MCF 10A (cell line): ENCODE data around the gene RBMX.

- PRO-cap: no peak
- RRBS: no CpG with 5 or more reads among the region's 17 CpGs
Observed at GRCh38 chrX:135986076-135986669, 938 bp downstream of the SLC9A6 start.

- PRO-cap: no peak
- RRBS: no CpG with 5 or more reads among the region's 9 CpGs
Observed at GRCh38 chrX:136028893-136029645, 43.8 kb downstream of the SLC9A6 start.

DNA sequence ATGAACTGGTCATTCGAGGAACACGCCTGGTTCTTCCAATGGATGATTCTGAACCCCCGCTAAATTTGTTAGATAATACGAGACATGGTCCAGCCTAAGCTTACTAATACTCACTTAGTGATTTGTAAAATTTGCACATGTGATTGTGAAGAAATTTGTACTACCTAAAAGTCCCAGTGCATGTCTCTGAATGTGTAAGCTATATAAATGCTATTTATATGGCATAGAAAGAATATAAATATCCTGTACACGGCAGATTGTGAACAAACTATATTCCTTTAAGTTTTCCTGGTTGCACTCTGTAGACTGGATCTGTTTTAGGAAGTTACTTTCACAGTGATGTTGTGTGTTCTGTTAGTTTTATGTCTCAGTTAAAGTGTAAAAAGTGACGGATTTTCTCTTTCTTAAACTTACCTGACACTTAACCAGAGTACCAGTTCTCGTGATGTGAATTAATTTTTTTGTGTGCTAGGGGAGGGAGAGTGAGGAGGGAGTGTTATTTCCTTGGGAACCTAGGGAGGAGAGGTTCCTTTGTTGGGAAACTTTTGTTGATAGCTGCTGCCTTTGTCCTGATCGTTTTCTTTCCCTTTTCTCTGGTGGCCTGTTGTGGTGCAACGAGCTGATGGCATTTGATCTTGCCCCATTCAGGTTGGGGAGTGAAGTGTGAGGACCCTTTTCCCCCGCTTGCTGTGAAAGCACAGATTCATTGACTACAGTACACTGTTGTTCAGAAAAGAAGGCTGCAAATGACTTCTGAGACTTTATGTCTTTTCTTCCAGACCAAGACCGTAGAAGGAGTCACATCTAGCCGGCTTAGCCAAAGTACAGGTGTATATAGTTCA lies 59.6 kb downstream of the SLC9A6 start:
- PRO-cap: no peak
- RRBS: no CpG with 5 or more reads among the region's 12 CpGs

DNA sequence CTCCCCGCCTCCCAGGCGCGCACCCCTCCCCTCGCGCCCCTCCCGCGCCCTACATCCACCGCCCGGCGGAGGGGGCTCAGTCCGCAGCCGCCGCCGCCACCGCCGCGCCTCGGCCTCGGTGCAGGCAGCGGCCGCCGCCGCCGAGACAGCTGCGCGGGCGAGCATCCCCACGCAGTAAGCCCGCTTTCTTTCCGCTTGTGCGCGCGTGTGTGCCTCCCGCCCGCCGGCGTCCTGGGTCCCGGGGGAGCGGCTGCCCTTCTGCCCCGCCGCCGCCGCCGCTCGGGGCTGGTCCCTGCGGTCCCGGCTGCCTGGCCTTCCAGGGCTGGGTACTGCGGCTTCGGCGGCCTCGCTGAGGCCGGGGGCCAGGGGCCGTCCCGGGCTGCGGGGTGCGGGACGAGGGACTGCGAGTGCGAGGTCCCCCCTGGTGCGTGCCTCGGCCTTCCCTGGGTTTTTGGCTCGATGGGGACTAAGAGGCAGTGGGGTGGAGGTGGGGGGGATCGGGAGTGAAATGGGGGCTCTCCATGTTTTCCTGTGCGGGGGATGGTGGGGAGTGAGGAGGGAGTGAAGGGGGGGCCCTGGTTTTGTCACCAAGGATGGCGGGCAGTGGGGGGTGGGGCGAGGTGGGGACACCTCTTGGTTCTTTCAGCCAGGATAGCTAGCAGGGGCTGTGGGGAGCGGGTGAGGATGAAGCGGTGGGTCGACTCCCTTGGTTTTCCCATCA lies 49.2 kb upstream of the FHL1 start:
- PRO-cap: bidirectional peak, plus-strand start at position 79 of the sequence, minus-strand start outside the sequence
- RRBS: 14% methylated on average over 21 of the region's 69 CpGs

DNA sequence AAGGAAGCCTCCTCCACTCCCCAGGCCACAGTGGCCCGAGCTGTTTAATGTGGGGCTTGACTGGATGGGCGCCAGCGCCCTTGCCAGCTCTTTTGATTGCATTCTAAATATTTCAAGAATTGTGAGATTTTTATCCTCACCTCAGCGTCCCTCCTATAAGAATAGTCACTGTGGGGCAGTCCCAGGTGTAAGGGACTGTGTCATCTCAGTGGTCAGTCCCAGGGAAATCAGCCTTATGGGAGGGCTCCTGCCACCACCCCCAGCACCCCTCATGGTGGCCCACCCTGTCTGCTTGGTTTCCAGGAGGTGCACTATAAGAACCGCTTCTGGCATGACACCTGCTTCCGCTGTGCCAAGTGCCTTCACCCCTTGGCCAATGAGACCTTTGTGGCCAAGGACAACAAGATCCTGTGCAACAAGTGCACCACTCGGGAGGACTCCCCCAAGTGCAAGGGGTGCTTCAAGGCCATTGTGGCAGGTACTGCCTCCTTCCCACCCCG lies 9.9 kb downstream of the FHL1 start:
- PRO-cap: no peak
- RRBS: no CpG with 5 or more reads among the region's 8 CpGs

DNA sequence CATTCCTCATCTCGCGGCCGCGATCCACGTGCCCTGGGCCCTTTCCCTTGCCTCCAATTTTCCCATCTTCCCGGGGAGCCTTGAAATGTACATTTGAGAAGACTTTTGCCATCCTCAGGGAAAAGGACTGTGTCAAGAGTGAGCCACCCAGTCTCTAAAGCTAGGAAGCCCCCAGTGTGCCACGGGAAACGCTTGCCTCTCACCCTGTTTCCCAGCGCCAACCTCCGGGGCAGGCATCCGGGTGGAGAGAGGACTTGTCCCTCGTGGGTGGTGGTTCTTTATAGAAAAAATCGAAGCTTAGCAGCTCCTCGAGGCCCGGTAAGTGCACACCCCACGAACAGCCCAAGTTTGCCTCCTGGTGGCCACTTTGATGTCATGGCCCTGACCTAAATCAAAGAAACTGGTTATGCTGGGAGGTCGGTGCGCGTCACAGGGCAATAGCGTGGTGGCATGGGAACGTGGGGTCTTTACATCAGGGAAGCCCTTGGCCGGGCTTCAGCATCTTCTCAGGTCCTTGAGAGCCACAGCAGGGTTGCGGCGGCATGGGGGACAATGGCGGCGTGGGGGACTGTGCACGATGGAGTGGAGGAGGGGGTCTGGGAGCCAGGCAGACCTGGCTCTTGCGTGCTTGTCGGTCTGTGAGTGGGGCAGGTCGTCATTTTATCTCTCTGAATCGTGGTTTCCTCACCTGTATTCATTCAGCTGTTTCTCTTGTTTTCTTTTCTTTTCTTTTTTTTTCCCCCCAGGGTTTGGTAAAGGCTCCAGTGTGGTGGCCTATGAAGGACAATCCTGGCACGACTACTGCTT lies 12.5 kb downstream of the FHL1 start:
- PRO-cap: no peak
- RRBS: 35% methylated on average over 5 of the region's 32 CpGs

- PRO-cap: no peak
- RRBS: no CpG with 5 or more reads among the region's 6 CpGs
Observed at GRCh38 chrX:136652952-136653303, 5.0 kb downstream of the CD40LG start.

GRCh38 chrX:136674475-136675344 lies 26.8 kb downstream of the CD40LG start:
- PRO-cap: no peak
- RRBS: no CpG with 5 or more reads among the region's 7 CpGs

DNA sequence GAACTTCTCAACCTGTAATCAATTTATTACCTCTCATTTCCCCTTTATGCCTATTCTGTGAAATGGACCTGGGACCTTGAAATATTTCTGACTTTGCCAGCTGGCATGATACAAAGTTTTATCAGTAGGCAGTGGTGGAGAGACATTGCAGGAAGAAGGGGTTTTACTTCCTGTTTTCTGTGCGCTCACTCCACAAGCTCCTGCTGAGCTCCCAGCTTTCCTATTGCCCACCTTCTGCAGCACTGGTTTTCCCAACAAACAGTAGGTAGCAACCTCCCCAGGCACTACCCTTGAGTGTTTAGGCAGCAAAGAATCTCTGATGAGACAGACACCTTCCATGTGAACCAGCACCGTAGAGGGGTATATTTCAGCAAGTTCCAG lies 3.6 kb upstream of the ARHGEF6 start:
- PRO-cap: no peak
- RRBS: no CpG with 5 or more reads among the region's 2 CpGs

DNA sequence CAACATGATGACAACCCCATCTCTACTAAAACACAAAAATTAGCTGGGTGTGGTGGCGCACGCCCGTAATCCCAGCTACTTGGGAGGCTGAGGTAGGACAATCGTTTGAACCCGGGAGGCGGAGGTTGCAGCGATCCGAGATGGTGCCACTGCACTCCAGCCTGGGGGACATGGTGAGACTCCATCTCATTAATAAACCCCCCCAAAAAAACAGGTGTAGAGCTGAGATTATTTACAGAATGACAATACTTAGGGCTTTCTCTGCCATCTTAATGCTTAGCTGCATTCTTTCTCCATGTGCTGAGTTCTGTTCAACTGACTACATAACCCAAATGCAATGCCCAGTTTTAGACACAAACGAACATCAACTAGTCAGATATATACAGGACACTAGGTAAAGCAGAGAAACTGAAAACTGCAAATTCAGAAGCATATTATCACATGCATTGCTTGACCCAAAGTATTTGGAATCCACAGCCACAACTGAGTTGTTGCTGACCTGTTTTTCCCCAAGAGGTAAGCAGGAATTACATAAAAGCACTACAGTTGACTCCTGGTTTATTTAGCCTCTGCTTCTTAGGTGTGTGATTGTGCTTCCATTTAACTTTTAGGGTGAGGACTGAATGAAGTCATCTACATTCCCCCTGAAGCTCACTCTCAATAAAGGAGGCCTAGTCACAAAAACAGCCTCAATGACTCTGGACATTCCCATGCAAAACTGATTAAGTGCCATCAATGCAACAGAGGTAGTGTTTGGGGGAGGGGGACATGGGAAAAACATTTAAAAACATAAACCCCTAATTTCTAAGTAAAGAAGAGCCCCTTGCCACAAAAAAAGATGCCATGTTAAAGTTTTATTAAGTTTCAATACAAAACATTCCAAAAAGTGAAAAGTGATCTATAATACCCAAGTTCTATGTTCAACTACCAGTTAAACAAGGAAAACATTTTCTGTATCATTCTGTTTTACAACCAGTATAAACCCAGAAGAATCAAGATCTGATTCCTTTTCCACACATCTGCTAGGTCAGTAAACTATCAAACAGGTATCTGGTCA lies 11.8 kb downstream of the RBMX start:
- PRO-cap: no peak
- RRBS: no CpG with 5 or more reads among the region's 9 CpGs

DNA sequence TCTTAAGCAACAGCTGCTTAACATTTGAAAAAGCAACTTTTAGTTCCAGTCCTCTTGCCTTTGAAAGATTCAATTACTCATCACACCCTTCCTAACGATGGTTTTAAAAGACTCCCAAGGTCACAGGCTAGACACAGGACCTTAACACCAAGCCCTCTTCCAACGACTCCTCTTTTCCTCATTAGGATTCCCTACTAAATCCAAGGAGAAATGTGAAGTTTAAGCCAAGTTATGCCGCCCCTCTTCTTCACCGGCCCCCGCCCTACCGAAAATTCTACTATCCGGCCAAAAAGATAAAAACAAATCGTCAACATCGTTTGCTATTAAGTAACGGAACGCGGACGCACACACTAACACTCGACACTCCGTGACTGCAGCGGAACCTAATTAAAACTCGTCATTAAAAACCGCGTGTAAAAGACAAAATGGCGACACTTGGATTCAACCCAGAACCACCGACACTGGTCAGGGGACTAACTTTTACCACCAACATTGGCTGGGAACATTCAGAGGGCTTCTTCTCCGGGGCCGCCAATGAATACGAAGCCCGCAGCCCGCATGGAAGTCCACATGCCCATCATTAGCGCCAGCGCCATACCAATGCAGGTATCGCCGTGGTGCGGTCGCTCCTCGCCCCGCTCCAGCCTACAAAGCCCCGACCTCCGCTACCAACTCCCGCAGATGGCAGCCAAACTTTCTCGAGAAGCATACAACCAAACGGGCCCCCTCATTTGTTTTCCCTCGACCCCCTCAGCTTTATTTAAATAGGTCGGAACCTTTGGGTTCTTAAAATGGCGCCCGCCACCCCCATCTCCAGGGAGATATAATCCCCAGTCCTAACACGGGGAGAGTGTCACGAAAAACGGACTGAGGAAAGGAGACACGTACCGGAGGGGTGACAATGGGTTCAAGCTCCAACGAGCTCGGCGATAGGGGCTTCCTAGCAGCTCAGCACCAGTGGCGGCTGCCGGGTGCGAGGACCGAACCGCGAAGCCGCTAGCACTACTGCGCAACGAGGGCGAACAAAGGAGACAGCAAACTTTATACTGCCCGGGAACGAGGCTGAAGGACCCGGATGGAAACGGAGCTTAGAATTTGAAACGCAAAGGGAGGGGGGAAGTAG lies at the start of gene RBMX:
RBMX (minus strand) TSS at position 1,017 of the 1,123 bp plus-strand sequence.
- PRO-cap: bidirectional peak, plus-strand start at position 595 of the sequence, minus-strand start at position 389 of the sequence; bidirectional peak, plus-strand start at position 881 of the sequence, minus-strand start at position 825 of the sequence; bidirectional peak, plus-strand start outside the sequence, minus-strand start at position 1,017 of the sequence
- RRBS: 36% methylated on average over 10 of the region's 66 CpGs

DNA sequence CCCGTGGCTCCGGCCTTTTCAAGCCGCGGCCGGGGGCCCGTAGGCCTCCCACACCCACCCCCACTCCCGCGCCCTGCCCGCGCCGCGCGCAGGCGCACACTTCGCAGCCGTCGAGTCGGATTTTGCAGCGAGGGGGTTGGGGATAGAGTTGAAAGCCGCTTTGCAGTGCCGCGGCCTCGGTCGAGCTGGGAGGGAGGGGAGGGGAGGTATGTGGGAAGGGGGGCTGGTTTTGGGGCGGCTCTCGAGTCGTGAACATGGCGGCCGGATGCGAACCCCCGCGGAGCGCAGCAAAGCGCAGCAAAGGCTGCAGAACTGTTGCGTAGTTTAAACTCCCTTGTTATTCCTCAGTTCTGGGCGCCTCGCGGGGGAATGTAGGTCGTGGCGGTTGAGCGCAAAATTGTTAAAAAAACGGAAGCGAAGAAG lies 8.6 kb downstream of the ZIC3 start:
- PRO-cap: no peak
- RRBS: no CpG with 5 or more reads among the region's 43 CpGs

DNA sequence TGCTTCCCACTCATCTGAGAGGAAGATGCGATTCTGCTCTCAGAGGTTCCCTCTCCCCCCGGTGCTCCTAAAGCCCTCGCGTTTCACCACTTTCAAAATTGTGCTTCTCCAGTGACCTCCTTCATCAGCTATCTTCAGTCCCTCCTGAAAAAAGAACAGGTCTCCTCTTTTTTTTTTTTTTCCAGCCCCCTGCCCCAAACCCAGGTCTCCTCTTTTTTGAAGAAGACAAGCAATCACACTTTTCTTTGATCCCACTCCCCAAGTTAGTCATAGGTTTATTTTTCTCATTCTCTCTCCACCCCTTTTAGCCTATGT lies 432.0 kb downstream of the ZIC3 start:
- PRO-cap: no peak
- RRBS: no CpG with 5 or more reads among the region's 4 CpGs

GRCh38 chrX:139194462-139195328 lies 335.8 kb upstream of the F9 start:
- PRO-cap: no peak
- RRBS: 91% methylated on average over 6 of the region's 53 CpGs

DNA sequence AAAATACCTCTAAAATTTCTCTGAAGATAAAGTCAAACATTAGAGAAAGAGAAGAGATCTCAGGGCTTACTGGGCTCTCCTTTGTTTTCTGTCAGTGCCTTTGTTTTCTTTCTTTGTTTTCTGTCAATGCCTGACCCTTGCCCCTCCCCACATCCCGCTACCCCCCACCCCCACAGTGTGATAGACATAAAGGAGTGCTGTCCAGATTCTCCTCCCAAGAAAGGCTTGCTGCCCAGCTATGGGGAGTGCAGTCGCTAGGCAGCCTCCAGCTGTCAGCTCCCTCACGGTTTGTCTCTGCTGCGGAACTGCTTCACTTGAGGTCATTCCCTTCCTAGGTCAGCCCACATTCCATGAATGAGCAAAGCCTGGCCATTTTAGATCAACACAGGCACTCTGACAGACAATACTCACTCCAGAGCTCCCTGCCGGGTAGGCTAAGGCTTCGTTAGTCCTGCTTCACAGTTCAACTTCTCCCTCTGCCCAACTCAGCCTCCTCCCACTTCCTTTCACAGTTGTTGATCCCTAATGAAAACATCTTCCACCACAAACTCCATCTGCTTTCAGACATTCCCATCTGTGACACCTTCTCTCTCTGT lies 319.0 kb upstream of the F9 start:
- PRO-cap: no peak
- RRBS: no CpG with 5 or more reads among the region's 6 CpGs

DNA sequence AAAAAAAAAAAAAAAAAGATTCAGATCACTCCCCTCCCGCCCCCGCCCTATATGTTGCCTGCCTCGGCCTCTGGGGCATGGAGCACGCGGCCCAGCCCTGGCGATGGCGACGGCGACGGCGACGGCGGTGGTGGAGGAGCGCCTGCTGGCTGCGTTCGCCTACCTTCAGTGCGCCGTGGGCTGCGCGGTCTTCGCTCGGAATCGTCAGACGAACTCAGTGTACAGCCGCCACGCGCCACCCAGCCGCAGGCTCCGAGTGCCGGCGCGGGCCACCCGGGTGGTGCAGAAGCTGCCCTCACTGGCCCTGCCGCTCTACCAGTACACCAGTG lies 83.8 kb upstream of the F9 start:
- PRO-cap: unidirectional peak, plus-strand start at position 197 of the sequence
- RRBS: no CpG with 5 or more reads among the region's 34 CpGs

- PRO-cap: no peak
- RRBS: no CpG with 5 or more reads among the region's 5 CpGs
Observed at GRCh38 chrX:139924685-139925060, 8.2 kb downstream of the ATP11C start.

DNA sequence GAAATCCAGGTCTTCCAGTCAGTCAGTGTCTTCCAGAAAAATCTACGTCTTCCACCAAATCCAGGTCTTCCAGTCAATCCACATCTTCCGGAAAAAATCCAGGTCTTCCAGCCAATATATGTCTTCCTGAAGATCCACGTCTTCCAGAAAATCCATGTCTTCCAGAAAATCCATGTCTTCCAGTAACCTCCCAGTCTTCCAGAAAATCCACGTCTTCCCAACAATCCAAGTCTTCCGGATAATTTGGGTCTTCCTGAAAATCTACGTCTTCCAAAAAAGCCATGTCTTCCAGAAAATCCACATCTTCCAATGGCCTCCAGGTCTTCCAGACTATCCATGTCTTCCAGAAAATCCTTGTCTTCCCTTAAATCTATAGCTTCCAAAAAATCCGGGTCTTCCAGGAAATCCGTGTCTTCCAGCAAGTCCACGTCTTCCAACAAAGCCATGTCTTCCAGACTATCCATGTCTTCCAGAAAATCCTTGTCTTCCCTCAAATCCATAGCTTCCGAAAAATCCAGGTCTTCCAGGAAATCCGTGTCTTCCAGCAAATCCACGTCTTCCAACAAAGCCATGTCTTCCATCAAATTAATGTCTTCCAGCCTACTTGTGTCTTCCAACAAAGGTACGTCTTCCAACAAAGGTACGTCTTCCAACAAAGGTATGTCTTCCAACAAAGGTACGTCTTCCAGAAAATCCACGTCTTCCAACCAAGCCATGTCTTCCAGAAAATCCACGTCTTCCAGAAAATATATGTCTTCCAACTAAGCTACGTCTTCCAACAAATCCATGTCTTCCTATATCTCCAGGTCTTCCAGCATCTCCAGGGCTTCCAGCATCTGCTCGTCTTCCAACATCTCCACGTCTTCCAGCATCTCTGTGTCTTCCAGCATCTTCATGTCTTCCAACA lies 218.5 kb upstream of the SPANXB1 start:
- PRO-cap: no peak
- RRBS: no CpG with 5 or more reads among the region's 20 CpGs

DNA sequence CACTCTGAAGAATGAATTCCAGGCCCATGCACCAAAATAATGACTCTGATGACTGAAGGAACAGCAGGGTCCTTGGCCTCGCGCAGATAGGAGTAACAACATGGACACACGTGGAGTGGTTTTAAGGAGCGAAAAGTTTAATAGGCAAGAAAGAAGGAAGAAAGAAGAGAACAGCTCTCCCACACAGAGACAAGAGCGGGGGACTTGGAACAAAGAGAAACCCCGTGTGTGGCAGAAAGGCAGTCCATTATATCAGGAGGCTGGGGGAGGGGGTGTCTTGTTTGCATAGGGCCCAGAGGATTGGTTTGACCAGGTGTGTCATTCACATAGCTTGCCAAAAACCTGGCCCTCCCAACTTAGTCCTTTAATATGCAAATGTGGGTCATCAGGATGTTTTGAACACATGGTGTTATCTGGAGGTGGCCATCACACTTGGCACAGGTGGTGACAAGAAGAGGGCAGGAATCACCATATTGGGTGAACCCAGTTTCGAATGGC lies 181.2 kb upstream of the SPANXB1 start:
- PRO-cap: no peak
- RRBS: no CpG with 5 or more reads among the region's 7 CpGs

DNA sequence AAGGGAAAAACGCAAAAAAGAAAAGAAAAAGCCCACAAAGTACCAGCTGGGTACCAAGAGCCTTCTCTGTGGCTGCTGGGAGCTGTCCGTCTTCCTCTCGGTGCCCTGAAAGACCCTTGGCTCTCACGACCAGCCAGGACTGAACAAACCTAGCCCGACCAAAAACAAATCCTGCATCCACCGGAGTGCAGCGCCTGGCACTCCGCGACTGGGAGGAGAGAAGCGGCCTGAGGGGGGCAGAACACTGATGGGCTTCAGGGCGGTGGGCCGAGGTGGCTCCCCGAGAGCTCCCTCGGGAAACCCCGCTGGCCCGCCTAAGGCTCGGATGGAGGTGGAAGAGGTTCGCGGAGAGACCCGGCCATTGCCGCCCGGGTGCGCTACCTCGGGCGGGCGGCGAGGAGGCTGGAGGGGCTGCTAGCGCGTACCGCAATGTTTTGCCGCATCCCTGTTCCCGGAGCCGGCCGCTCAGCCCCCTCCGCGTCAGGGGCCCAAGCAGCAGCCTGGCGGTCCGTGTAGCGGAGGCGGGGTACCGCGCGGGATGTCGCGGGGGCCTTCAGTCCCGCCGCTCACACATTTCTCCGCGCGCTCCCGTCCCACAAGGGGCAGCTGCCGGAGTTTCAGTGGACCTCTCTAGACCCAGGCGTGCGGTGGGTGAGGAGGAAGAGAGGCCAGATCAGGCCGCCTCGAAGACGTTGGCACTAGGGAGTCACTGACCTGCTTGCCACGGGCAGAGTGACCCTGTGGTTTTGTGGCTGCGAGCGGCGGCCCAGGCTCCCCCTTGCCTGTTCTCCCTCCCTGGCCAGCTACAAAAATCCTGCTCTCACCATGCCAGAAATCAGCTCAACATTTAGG lies 2.3 kb downstream of the SLITRK4 start:
- PRO-cap: no peak
- RRBS: 92% methylated on average over 11 of the region's 61 CpGs